PFSK-1 (cell line): ENCODE measurements around the gene NRAP.

DNA sequence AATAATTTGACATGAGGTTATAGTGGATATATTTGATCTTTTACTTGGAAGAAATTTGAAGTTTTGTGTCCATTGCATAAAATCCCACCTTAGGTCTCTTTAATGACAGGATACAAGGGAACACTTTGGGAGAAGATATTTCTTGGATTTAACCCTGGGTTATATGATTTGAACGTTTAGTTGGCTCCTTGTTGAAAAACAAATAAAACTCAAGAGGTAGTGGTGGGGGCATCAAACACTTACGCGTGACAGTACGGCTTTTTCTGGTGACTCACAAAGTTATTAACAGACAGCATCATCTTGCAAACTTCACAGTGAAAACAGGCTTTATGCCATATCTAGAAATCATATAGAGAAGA, 753 bp downstream of the NRAP start:
- RRBS = no CpG with 5 or more reads among the region's 4 CpGs

DNA sequence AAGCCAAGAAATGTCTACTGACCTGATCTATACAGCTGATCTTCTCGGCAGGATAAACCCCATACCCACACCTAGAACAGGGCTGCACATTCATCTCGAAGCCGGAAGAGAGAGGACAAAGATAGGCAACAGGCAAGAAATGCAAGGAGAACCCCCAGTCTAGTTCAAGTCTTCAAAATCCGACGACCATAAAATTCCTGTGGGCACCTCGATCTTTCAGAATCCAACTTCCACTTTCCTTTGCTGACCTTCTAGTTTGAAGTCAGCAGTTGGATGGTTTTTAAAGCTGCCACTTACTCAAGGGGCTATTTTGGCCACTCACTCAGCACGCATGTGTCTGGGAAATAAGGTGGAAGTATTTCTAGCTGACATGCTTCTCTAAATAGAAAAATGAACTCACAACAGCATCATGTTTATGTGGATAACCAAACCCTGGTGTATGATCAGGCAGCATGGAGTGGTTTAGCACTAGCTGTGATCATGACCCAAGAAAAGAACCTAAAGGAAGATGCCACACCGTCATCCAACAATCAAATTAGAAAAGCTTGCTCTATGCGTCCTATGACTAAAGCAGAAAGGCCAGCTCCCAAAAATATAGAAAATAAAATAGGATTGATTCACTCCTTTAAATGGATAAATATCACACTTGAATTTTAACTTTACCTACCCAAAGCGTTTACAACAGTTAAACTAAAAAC, at the start of gene NRAP:
NRAP (minus strand) TSS at position 253 of the 698 bp plus-strand sequence.
- RRBS = no CpG with 5 or more reads among the region's 10 CpGs

- RRBS = no CpG with 5 or more reads among the region's 4 CpGs
Observed at GRCh38 chr10:113746409-113747120, 4.9 kb upstream of the PLEKHS1 start.

DNA sequence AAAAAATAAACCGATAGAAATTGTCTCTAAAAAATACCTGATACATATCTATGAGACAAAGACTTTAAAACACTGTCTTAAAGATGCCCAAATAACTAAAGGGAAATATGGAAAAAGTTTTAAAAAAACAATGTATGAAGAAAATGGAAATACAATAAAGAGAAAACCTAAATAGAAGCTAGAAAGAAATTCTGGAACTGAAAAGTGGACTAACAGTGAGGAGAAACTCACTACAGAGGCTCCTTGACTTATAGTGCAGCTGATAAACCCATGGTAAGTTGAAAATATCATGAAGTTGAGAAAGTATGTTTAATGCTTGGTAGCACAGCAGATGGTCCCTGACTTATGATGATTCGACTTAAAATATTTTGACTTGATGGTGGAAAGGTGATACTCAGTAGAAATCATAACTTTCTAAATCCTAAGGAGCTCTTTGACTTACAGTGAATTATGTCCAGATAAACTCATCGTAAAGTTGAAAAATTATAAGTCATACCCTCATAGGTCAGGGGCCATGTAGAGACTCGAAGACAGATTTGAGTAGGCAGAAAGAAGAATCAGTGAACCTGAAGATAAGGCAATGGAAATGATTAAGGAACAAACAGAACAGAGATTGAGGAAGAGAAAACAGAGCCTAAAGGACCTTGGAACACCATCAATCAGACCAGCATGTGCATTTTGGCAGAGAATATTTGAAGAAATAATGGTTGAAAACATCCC, 6.3 kb downstream of the NHLRC2 start:
- RRBS = no CpG with 5 or more reads among the region's 4 CpGs

GRCh38 chr10:113960099-113961278, 83.2 kb upstream of the ADRB1 start:
- RRBS = no CpG with 5 or more reads among the region's 19 CpGs

DNA sequence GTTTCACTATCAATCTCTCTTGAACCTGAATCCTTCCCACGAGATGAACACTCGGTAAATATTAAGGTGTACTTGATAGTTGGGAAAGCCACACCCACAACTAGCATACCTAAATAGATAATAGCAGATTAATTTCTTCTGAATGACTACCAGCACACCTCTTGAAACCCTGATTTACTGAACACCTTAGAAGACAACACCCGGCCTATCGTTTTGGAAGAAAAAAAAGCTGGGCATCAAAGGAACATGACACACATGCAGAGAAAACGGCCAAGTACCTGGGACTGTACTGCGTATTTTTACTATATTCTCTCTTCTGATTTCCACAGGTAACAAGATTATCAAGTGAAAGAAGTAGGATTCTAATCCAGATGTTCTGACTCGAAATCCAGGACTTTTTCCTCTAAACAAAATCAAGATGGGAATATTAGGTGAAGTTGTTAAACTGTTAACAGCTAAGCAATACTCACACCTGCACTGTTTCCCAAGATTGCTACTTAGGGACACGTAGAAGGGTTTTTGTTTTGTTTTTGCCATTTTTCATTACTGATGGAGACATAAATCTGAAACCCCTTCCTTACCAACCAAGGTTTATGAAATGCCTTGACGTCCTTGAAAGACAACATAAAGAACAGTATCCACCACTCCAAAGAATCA, 1.0 kb downstream of the CCDC186 start:
- RRBS = no CpG with 5 or more reads among the region's 9 CpGs

- RRBS = no CpG with 5 or more reads among the region's 43 CpGs
Observed at GRCh38 chr10:114304523-114305444, 65.7 kb downstream of the VWA2 start.

GRCh38 chr10:114437801-114438169, 33.5 kb upstream of the AFAP1L2 start:
- RRBS = no CpG with 5 or more reads among the region's 4 CpGs

- RRBS = no CpG with 5 or more reads among the region's 10 CpGs
Observed at GRCh38 chr10:114575465-114576237, 82.4 kb downstream of the ABLIM1 start.

GRCh38 chr10:114628824-114629783, 29.0 kb downstream of the ABLIM1 start:
- RRBS = no CpG with 5 or more reads among the region's 12 CpGs

DNA sequence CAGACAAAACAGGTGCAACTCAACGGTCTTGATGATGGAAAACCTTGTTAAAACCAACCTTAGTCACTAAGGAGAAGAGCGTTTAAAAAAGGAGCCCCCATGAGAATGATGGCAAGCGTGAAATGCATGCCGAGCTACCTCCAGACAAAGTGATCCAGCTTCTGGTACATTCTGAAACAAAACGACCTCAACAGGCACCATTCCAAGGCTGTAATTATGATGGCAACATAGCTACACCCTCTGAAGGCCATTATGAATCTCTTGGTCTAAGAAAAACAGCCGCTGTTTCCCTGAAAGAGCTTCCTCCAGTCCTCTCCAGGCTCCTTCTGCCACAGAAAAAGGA, 49.9 kb upstream of the ABLIM1 start:
- RRBS = no CpG with 5 or more reads among the region's 6 CpGs

DNA sequence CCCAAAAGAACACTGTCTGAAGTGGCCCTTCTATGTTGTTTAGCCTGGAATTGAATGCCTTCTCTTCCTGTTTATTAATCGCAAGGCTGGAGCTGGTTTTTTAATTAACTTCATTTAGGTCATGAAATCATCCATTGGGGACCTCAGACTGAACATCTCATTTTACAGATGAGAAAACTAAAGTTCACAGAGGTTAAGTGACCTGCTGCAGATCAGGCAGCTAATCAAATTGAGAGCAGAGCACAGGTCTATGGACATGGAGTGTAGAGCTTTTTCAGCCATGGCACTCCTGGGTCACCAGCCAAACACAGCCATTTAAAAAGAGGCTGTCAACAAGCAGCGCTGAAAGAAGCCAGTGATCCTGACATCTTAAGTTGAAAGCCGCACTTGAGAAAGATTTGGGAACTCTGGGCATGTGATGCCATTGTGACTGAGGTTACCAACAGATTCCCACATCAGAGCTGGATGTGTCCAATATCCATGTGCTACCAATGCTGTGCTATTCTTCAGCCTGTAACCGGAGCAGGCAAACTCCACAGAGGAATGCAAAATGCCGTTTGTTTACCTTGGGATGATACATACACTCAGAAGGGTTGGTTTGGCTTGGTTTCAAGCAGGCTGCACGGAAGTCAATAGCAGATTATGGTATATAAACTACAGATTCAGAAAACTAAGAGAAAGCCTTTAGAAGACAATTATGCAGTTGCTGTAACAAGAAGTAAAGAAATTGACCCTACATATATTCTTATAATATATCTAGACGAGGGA, 56.2 kb upstream of the ABLIM1 start:
- RRBS = no CpG with 5 or more reads among the region's 7 CpGs

DNA sequence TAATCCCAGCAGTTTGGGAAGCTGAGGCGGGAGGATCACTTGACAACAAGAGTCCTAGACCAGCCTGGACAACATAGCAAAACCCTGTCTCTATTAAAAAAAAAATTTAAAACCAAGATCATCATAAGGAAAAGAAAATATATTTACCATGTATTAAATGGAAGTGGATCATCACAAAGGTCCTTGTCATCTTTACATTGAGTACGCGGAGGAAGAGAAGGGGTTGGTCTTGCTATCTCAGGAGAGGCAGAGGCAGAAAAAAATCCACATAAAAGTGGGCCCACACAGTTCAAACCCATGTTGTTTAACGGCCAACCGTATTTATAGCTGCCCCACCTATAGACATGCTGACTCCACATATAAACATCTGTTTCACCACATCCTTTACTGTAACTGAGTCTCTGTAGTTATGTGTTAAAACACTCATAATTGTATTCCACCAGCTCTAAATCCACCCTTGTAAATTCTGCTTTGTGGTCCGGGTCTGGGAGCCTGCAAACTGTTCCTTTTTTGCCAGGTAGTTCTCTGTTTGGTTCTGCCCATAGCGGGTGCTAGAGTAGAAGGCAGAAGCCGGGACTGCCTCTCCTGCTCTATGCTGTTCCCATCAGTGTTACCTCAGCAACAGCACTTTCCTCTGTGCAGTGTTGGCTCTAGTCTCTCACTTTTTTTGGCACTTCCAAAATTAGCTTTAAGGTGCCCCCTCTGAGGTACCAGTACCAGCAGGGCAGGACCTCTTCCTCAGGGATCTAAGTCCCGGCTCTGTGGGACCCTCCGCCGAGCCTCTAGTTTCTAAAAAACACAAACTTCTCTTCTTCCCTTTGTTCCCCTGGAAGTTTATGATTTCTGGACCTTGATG, 20.2 kb upstream of the FHIP2A start:
- RRBS = 59% methylated on average over 3 of the region's 11 CpGs

DNA sequence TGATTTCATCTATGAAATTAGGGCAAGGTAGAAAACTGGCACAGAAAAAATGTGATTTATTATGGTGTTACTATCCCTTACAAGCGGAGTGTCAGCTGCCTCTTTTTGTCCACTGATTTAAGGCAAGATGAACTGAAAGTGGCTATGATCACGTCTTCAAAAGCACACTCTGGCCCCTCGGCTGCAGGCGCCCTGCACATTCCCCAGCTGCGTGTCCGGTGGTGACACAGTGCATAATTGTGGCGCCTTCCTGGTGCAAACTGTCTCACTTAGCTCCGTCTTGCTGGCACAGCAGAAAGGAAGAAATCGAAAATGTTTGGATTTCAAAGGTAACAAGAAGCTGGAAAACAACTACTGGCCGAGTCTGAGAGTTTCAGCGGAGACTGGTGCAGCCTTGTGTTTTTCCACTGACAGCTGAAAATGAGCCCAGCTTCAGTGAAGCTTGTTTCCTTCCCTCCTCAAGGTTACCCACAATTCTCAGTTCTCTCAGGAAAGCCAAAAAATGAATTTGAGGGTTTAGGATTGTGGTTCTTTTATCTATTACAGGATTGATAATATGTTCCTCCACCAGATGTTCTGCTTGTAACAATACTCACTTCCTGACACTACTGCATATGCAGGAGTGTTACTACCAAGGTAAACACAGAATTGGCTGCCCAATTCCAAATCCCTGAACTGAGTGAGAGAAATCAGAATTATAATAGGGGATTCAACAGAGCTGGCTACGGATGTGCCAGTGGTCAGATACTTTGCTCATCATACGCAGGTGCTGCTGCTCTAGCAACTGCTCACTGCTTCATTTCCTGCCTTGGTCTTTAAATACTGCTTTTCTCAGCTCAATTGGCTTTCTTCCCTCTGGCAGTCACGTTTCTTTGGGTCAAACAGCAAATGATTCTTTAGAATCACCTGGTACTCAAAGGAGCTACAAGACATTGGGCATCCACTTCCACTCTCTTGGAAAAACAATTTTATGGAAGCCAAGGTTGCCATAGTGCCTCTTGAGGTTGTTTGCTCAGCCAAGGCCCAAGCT, 63.7 kb downstream of the TRUB1 start:
- RRBS = no CpG with 5 or more reads among the region's 14 CpGs

DNA sequence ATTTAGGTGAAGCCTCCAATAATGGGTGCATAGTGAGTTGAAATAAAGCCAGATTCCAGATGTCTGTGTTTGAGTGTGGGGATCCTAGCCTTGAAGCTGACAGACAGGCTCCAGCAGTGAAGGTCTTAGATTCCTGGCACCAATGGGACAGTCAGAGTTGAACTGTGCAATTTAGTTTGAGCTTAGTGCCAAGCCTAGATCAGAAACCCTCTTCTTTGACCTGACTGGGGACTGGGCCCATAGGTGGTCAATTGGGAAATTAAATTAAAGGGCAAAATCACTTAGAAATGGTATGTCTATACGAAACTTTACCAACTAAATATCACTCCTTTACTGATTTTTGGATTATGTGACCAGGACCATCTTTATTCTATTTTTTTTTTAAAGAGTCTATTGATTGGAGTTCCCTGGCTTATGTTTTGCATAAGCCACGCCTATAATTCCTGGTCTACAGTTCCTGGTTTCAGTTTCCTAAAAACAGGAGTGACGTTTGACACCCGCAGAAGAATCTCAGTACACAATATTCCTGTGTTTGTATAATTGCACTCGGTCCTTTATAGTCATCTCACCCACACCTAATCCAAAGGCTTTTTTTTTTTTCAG, 201.4 kb downstream of the GFRA1 start:
- RRBS = no CpG with 5 or more reads among the region's 5 CpGs

DNA sequence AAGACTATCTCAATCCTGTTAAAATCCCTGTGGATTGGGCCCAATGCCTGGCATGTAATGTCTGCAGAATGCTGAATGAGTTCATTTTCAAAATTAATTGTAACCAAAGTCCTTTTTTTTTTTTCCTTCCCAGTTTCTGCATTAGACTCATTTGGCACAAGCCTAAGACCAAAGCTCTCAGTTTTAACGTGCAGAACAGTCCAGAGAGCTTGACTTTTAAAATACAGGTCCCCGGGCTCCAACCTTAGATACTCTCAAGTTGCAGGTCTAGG, 105.6 kb downstream of the GFRA1 start:
- RRBS = no CpG with 5 or more reads among the region's 2 CpGs

GRCh38 chr10:116216672-116217146, 56.3 kb downstream of the GFRA1 start:
- RRBS = no CpG with 5 or more reads among the region's 4 CpGs

DNA sequence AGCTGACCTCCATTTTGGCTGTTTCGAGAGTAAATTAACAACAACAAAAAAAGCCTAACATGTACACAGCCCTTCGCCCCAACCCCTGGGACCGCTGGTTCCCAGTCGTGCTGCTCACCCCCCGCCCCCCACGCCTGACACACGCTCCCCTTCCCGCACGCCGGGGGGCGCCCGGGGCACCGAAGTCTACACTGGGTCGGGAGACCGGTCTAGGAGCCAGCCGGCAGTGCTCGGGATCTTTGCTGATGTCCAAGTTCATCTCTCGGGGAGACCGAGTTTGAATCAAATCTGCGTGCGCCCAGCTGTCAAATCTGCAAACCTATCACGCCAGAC, 1.0 kb upstream of the GFRA1 start:
- RRBS = no CpG with 5 or more reads among the region's 22 CpGs

GRCh38 chr10:116627089-116627748, 36.5 kb downstream of the PNLIPRP1 start:
- RRBS = 6% methylated on average over 18 of the region's 34 CpGs

GRCh38 chr10:117162733-117163573, 24.9 kb upstream of the VAX1 start:
- RRBS = 32% methylated on average over 47 of the region's 83 CpGs